ENCODE measurements around the gene SEPTIN5.

- PRO-cap = no peak
These were observed 31.0 kb upstream of the SLC25A1 start for GRCh38 chr22:19209602-19209904.

GRCh38 chr22:19292038-19292979 lies 790 bp upstream of the CLTCL1 start:
- PRO-cap = no peak

DNA sequence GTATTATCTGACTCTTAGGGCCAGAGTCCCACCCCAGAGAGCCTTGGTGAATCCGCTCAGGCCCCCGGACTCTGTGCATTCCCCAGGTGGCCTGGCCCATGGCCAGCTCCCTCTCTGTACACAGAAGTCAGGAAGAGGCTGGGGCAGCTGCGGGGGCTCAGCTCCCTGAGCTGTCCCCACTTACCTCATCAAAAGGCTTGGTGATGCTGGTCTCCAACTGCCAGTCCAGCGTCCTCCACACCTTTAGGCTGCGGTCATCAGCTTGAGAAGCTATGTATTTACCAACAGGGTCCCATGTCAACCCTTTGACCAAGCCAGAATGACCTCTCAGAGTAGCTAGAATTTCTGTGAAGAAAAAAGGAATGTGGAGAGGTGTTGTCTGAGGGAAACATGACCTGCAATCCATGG lies 34.9 kb downstream of the HIRA start:
- PRO-cap = no peak

DNA sequence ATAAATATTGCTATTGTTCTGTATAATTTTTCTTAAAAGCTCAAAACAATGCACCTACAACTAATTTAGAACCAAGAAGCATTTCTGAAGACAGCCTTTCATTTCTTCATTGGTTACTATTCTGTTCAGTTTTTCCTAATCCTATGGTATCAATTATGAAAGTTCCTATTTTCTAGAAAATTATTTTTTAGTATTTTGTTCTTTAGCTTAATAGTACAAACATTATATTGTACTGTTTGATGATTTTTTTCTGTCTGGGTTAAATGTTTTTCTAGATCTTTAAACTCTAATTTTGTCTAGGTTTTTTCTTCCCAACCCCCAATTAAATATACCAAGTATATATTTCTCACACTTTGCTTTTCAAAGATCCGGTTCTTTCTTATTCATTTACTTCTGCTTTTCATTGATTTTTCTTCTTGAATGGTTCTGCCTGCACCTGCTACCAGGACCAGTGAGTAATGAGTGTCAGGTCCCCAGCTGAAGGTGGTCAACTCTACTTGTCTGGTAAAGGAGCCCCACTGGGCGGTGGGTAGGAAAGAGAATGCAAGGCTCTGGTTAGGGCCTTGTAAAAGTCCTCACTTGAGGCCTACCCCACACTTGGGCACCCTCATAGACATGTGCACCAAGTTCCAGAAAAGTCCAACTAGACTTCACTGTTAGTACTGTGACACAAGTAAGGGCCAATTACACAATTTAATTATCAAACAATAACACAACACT lies 27.6 kb downstream of the HIRA start:
- PRO-cap = no peak

GRCh38 chr22:19571833-19572183 lies 47.6 kb upstream of the CLDN5 start:
- PRO-cap = no peak

- PRO-cap = bidirectional peak, plus-strand start at chr22:19714469, minus-strand start at chr22:19714288
These were observed at the start of gene SEPTIN5 for GRCh38 chr22:19713863-19714996. TSS of gene SEPTIN5 (plus strand) at chr22:19714503.

GRCh38 chr22:19745037-19745868 lies 15.3 kb upstream of the TBX1 start:
- PRO-cap = no peak

DNA sequence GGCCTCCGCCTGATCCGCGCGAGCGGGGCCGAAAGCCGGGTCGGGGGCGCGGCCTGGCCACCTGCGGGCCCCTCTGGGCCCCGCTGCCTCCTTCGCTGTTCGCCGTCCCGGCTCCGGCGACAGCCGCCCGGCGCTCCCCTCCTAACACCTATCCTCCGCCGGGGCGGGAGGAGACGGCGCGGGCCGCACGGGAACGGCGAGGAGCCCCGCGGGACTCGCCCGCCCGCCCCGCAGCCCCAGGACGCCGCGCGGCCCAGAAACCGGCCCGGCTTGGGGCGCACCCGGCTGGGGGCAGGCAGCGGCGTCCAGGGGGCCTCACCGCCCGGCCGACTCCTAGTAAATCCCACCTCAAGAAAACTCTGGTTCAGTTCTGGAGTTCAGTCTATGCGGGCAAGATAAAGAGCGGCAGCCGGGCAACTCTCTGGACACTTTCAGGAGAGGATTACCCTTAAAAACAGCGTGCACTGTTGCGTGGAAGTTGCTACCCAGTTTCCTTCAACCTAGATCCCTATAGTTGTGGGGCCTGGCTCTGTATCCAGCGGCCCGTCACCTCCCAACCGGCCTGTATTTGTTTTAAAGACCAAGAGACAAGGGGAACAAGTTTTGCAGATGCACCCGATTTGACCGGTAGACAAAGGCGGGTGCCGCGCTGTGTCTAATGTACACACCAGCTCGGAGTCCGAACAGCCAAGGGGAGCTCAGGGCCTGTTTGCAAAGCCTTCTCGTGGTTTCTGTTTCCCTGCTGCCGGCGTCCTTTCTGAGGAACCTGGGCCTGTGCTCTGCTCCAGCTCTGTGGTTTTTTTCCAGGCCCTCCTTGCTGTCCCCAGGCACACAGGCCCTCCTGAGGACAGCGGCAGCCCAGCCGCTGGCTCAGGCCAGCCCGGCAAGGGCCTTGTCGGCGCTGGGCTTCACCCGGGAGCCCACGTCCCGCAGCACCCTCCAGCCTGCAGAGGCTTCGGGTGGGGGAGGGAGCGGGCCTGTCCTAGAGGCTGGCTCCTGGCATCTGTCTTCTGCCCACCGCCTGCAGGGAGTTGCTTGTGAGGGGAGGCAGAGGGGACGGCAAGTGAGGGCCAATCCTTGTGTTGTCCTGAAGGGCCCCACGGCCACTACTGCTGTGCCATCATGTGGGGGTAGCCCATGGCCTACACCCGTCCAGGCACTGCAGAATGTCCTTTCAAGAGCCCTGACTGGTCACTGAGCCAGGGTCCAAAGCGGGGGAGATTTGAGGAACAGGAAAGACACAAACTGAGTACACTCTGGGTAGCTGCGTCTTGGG lies 1.2 kb downstream of the TBX1 start:
- PRO-cap = no peak

- PRO-cap = unidirectional peak, minus-strand start at chr22:19767133
These were observed 6.4 kb downstream of the TBX1 start for GRCh38 chr22:19766833-19767581.

- PRO-cap = no peak
These were observed 23.4 kb upstream of the GNB1L start for GRCh38 chr22:19877870-19878588.

GRCh38 chr22:19892531-19892856 lies 37.8 kb upstream of the GNB1L start:
- PRO-cap = no peak

DNA sequence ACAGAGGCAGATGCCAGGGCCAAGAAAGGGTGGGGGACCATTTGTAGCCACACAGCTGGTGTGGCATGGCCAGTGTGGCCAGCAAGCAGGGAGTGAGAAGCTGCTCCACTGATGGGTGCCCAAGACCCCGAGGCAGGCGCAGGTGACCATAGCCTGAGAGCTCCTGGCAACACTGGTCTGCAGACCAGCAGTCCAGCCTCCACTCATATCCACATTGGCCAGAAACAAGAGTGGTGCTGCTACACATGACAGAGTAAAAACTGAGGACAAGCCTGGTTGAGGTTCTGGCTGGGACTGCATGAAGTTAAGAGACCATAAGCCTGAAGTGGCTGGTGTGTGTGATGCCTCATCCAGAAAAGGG lies 25.4 kb downstream of the ARVCF start:
- PRO-cap = no peak

DNA sequence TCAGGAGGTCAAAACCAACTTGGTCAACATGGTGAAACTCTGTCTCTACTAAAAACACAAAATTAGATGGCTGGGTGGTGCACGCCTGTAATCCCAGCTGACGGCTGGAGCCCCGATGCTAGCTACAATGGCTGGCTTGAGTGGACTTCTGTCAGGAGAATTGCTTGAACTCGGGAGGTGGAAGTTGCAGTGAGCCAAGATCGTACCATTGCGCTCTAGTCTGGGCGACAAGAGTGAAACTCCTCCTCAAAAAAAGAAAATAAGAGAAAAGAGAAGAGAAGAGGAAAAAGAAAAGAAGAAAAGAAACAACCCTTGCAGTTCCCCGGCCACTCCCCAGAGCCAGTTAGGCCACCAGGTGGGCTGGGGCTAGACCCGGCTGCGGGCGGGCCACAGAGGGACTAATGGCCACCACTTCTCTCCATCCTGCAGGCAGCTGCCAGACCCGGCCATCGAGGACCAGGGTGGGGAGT lies 17.1 kb upstream of the DGCR8 start:
- PRO-cap = no peak

DNA sequence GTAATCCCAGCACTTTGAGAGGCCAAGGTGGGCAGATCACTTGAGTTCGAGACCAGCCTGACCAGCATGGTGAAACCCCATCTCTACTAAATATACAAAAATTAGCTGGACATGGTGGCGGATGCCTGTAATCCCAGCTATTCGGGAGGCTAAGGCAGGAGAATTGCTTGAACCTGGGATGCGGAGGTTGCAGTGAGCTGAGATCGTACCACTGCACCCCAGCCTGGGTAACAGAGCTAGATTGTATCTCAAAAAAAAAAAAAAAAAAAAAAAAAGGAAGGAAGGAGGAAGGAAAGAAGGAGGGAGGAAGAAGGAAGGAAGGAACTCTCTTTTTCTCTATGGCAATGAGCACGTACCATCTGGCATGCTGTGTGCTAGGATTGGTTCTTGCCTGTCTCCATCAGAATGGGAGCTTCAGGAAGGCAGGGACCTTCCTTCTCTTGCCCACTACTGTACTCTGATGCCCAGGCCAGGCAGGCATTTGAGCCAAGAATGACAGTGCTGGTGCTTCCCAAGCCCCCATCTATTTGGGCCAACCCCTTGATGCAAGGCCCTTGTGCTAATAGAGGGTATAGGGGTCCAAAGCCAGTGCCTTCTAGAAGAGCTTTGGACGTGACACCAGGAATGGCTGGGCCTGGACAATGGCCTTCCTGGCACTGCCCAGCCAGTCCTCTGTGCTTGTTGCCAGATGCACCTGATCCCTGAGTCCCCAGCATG lies 10.7 kb upstream of the DGCR8 start:
- PRO-cap = no peak

- PRO-cap = no peak
These were observed 9.9 kb downstream of the DGCR8 start for GRCh38 chr22:20089769-20090447.

GRCh38 chr22:20101624-20102711 lies 13.9 kb upstream of the RANBP1 start:
- PRO-cap = no peak

- PRO-cap = no peak
These were observed 29.9 kb downstream of the RTN4R start for GRCh38 chr22:20237933-20238945.

DNA sequence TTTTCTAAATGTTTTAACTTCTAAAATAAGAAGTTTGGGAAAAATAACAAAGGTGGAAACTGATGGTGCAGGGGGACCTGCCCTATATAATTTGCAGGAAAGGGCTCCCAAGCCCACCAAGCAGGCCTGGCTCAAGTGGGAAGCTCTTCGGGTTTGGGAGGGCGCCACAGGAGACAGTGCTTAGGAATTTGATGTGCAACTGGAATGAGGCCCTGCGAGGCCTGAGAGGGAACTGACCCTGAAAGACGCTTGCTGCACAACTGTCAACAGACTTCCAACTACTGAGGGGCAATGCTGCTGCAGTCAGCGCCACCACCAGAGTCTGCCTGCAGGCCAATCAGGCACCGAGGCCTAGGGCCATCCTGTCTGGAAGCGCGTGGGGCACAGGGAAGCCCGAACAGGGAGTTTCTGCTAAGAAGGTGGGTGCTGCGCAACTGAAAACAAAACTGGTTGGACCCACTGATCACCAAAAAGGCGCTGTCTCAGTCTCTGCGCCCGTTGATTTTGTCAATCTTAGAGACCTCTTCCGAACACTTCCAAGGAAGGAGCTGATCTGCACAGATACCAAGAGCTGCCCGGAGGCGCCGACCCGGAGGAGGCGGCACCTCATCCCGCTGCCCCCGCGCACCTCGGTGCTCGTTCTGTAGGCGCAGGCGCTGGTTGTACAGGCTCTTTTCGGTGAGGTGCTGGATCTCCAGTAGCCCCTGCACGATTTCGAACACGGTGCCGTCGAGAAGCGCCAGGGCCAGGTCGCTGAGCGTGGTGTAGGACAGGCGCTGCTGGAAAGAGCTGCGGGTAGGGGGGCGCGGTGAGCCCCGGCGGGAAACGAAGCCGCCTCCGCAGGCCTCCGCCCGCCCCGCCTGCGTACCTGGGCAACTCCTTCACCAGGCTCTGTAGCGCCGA lies 598 bp downstream of the DGCR6L start:
- PRO-cap = no peak

DNA sequence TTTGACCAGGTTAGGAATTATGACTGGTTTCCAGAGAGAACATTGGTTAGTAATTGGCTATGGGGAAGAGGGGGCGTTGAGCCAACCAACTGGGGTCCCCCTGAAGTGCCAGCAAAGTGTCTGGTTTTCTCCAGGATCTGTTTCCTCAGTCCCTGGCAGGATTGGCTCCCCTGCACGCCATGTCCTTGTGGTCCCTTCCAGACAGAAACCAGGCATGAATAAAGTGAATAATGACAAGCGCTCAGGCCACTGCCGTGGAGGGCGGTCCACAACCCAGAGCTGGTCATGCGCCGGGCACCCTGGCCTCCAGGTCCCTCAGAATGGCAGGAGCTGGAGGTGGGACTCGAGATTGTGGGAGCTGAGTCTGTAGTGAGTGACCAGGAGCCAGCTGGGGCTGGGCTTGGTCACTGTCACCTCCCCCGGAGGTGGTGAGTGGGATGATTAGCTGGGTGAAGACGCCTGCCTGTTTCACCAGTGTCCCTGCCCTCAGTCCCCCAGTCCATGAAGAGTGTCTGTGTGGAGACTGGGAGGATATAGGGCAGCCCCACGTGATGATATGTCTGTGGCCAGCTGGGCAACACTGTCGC lies 1.2 kb upstream of the DGCR6L start:
- PRO-cap = no peak

- PRO-cap = unidirectional peak, plus-strand start at chr22:20436407
These were observed 1.4 kb downstream of the SCARF2 start for GRCh38 chr22:20436165-20436778.

All from ureter (tissue), 1 donor.